K562 (cell line): ENCODE results near the genes MED19, CTNND1 and OSBP.

GRCh38 chr11:57660772-57661405 is 3.3 kb downstream of the CLP1 start:
- RAMPAGE, long total RNA: no peak
- RRBS: no CpG with 5 or more reads among the region's 16 CpGs
PRO-cap:
- standard: no peak
- CoPRO, capped RNA only, 2 experiments: no peak in any of the 2 experiments
- CoPRO, capped and uncapped RNA, 2 experiments: no peak in any of the 2 experiments
- CoPRO, uncapped RNA only, 2 experiments: no peak in any of the 2 experiments
CAGE:
- cytosol, long polyA plus RNA: no peak
- long polyA plus RNA: no peak
- nucleolus, long total RNA: no peak
- nucleus, long polyA plus RNA: no peak

DNA sequence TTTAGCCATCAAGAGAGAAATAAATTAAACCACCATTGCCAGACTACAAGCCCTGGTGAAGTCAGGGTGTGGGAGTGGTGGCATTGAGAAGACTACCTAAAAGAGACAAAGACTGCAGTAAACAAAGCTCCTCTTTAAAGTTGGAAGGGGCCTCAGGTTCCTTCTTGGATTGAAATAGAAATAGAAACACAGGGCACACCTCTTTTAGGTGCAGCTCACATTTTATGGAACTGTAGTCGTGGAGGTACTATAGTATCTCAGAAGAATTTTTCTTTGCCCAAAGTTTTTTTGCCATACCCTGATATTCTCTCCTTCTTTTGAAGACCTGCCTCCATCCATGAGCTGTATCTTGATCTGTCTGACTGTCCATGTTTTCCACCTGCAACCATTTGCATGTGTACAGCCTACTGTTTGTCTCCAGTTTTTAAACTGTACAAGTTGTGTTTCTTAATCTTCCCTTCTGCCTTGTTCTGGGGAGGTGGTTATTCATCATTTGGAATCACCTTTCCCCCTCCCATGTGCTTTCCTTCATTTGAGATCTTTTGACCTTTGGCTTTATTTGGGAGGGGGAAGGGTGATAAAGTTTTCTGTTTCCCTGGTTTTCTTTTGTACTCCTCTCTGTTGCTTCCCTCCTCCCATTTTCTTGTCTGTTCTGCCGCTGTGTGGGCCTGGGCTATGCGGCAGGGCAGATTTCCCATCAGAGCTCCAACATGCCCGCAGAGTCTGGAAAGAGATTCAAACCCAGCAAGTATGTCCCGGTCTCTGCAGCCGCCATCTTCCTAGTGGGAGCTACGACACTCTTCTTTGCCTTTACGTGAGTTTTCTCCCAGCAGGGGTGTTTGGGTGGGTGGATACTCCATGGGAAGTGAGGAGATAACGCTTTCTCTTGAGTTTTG is 4.7 kb downstream of the ZDHHC5 start:
- RAMPAGE, long total RNA: no peak
- RRBS: no CpG with 5 or more reads among the region's 9 CpGs
PRO-cap:
- standard: no peak
- CoPRO, capped RNA only, 2 experiments: no peak in any of the 2 experiments
- CoPRO, capped and uncapped RNA, 2 experiments: no peak in any of the 2 experiments
- CoPRO, uncapped RNA only, 2 experiments: peak in 1 of 2 experiments; most common plus-strand start position 304 of the sequence (in 1)
CAGE:
- cytosol, long polyA plus RNA: no peak
- long polyA plus RNA: no peak
- nucleolus, long total RNA: no peak
- nucleus, long polyA plus RNA: no peak

- RAMPAGE, long total RNA: start-site peak on the minus strand at chr11:57712020-57712054, 17 and 18 reads in 2 replicates; start-site peak on the minus strand at chr11:57712215-57712221, 35 and 43 reads in 2 replicates
- RRBS: no CpG with 5 or more reads among the region's 52 CpGs
PRO-cap:
- standard: bidirectional peak, plus-strand start at chr11:57711968, minus-strand start at chr11:57711615; bidirectional peak, plus-strand start at chr11:57712597, minus-strand start at chr11:57712212
- CoPRO, capped RNA only, 2 experiments: peak in 2 of 2 experiments; most common minus-strand start chr11:57712212 (in 2)
- CoPRO, capped and uncapped RNA, 2 experiments: peak in 2 of 2 experiments; most common plus-strand start chr11:57712371 (in 1); most common minus-strand start chr11:57712212 (in 2)
- CoPRO, uncapped RNA only, 2 experiments: peak in 2 of 2 experiments; most common plus-strand start chr11:57712321 (in 1); most common minus-strand start chr11:57712120 (in 1)
CAGE:
- cytosol, long polyA plus RNA: no peak
- long polyA plus RNA: start-site peak on the minus strand at chr11:57712021-57712041, 17 and 21 reads in 2 replicates; start-site peak on the minus strand at chr11:57712200-57712244, 64 and 99 reads in 2 replicates
- nucleolus, long total RNA: no peak
- nucleus, long polyA plus RNA: start-site peak on the minus strand at chr11:57712015-57712044, 37 and 16 reads in 2 replicates; start-site peak on the minus strand at chr11:57712180-57712244, 53 and 71 reads in 2 replicates
These were observed at the start of gene MED19 for GRCh38 chr11:57711495-57712431. Gene MED19 (minus strand): TSS chr11:57712215.

DNA sequence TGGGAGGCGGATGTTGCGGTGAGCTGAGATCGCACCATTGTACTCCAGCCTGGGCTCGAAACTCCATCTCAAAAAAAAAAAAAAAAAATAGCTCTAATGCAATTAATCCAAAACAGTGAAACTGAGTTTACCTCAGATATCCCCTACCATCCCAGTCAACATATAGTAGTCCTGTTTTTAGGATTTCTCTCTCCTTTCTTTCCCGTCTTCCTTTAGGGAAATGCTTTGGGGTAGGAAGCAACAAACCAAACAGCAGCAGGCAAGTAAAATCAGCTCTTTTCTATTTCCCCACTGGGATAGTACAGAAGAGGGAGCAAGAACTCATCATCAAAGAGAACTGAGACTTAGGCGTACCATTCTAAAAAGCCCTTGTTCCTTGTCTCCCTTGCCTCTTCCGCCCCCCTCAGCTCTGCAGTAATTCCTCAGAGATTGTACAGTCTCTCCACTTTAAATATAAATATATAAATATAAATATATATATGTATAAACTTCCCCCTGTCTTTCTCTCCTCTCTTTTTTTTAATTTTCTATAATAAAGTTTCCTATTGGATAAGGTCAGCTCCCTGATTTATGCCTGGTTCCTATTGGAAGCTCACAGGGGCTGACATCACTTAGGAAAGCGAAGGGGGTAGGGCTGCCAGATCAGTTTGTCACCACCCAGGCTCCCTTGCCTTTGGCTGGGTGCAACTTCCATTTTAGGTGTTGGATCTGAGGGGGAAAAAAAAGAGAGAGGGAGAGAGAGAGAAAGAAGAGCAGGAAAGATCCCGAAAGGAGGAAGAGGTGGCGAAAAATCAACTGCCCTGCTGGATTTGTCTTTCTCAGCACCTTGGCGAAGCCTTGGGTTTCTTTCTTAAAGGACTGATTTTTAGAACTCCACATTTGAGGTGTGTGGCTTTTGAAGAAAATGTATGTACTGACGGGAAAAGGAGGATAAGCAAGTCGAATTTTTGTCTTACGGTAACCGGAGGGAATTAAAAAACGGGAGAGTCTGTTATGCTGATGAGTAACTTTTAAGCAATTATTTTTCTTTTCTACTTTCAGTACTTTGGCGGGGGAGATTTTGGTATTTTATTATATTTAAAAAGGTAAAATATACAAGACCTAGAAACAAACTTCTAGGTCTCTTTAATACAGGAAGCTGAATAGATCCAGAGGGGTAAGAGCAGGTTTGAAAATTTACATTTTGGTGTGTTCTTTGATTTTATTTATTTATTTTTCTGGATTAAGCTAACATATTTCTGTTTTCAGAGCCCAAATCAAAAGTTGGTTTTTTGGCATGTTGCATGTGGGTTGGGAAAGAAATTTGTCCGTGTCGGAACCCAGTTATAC is at the start of gene CTNND1:
CTNND1 (plus strand) TSS at position 640 of the 1,329 bp plus-strand sequence.
- RAMPAGE, long total RNA: start-site peak on the plus strand centred at position 728 of the sequence, 112 bp wide, 1,057 and 250 reads in 2 replicates
- RRBS: no CpG with 5 or more reads among the region's 19 CpGs
PRO-cap:
- standard: bidirectional peak, plus-strand start at position 702 of the sequence, minus-strand start at position 521 of the sequence
- CoPRO, capped RNA only, 2 experiments: peak in 2 of 2 experiments; most common plus-strand start position 937 of the sequence (in 2); most common minus-strand start position 915 of the sequence (in 2)
- CoPRO, capped and uncapped RNA, 2 experiments: peak in 2 of 2 experiments; most common plus-strand start position 645 of the sequence (in 1); most common minus-strand start position 420 of the sequence (in 1)
- CoPRO, uncapped RNA only, 2 experiments: no peak in any of the 2 experiments
CAGE:
- cytosol, long polyA plus RNA: start-site peak on the plus strand centred at position 695 of the sequence, 112 bp wide, 1,499 and 758 reads in 2 replicates
- long polyA plus RNA: start-site peak on the plus strand centred at position 701 of the sequence, 96 bp wide, 1,107 and 853 reads in 2 replicates
- nucleolus, long total RNA: no peak
- nucleus, long polyA plus RNA: start-site peak on the plus strand centred at position 724 of the sequence, 65 bp wide, 261 and 314 reads in 2 replicates

GRCh38 chr11:57776026-57776578 is 14.5 kb downstream of the CTNND1 start:
- RAMPAGE, long total RNA: no peak
- RRBS: no CpG with 5 or more reads among the region's 4 CpGs
PRO-cap:
- standard: no peak
- CoPRO, capped RNA only, 2 experiments: no peak in any of the 2 experiments
- CoPRO, capped and uncapped RNA, 2 experiments: no peak in any of the 2 experiments
- CoPRO, uncapped RNA only, 2 experiments: no peak in any of the 2 experiments
CAGE:
- cytosol, long polyA plus RNA: no peak
- long polyA plus RNA: no peak
- nucleolus, long total RNA: no peak
- nucleus, long polyA plus RNA: no peak

- RAMPAGE, long total RNA: no peak
- RRBS: no CpG with 5 or more reads among the region's 5 CpGs
PRO-cap:
- standard: no peak
- CoPRO, capped RNA only, 2 experiments: no peak in any of the 2 experiments
- CoPRO, capped and uncapped RNA, 2 experiments: no peak in any of the 2 experiments
- CoPRO, uncapped RNA only, 2 experiments: no peak in any of the 2 experiments
CAGE:
- cytosol, long polyA plus RNA: no peak
- long polyA plus RNA: no peak
- nucleolus, long total RNA: no peak
- nucleus, long polyA plus RNA: no peak
These were observed 26.8 kb downstream of the CTNND1 start for GRCh38 chr11:57788073-57789041.

GRCh38 chr11:57822586-57823734 is 61.4 kb downstream of the CTNND1 start:
- RAMPAGE, long total RNA: no peak
- RRBS: no CpG with 5 or more reads among the region's 4 CpGs
PRO-cap:
- standard: no peak
- CoPRO, capped RNA only, 2 experiments: no peak in any of the 2 experiments
- CoPRO, capped and uncapped RNA, 2 experiments: no peak in any of the 2 experiments
- CoPRO, uncapped RNA only, 2 experiments: peak in 2 of 2 experiments; most common plus-strand start chr11:57822704 (in 1)
CAGE:
- cytosol, long polyA plus RNA: no peak
- long polyA plus RNA: no peak
- nucleolus, long total RNA: no peak
- nucleus, long polyA plus RNA: no peak

- RAMPAGE, long total RNA: no peak
- RRBS: no CpG with 5 or more reads among the region's 1 CpG
PRO-cap:
- standard: no peak
- CoPRO, capped RNA only, 2 experiments: no peak in any of the 2 experiments
- CoPRO, capped and uncapped RNA, 2 experiments: no peak in any of the 2 experiments
- CoPRO, uncapped RNA only, 2 experiments: no peak in any of the 2 experiments
CAGE:
- cytosol, long polyA plus RNA: no peak
- long polyA plus RNA: no peak
- nucleolus, long total RNA: no peak
- nucleus, long polyA plus RNA: no peak
These were observed 123.3 kb upstream of the OR9Q1 start for GRCh38 chr11:57900283-57900887.

- RAMPAGE, long total RNA: no peak
- RRBS: no CpG with 5 or more reads among the region's 1 CpG
PRO-cap:
- standard: no peak
- CoPRO, capped RNA only, 2 experiments: no peak in any of the 2 experiments
- CoPRO, capped and uncapped RNA, 2 experiments: no peak in any of the 2 experiments
- CoPRO, uncapped RNA only, 2 experiments: no peak in any of the 2 experiments
CAGE:
- cytosol, long polyA plus RNA: no peak
- long polyA plus RNA: no peak
- nucleolus, long total RNA: no peak
- nucleus, long polyA plus RNA: no peak
These were observed 11.8 kb upstream of the CNTF start for GRCh38 chr11:58610737-58611070.

GRCh38 chr11:58935036-58935610 is 4.2 kb upstream of the GLYATL1 start:
- RAMPAGE, long total RNA: no peak
- RRBS: no CpG with 5 or more reads among the region's 6 CpGs
PRO-cap:
- standard: no peak
- CoPRO, capped RNA only, 2 experiments: no peak in any of the 2 experiments
- CoPRO, capped and uncapped RNA, 2 experiments: no peak in any of the 2 experiments
- CoPRO, uncapped RNA only, 2 experiments: no peak in any of the 2 experiments
CAGE:
- cytosol, long polyA plus RNA: no peak
- long polyA plus RNA: no peak
- nucleolus, long total RNA: no peak
- nucleus, long polyA plus RNA: no peak

DNA sequence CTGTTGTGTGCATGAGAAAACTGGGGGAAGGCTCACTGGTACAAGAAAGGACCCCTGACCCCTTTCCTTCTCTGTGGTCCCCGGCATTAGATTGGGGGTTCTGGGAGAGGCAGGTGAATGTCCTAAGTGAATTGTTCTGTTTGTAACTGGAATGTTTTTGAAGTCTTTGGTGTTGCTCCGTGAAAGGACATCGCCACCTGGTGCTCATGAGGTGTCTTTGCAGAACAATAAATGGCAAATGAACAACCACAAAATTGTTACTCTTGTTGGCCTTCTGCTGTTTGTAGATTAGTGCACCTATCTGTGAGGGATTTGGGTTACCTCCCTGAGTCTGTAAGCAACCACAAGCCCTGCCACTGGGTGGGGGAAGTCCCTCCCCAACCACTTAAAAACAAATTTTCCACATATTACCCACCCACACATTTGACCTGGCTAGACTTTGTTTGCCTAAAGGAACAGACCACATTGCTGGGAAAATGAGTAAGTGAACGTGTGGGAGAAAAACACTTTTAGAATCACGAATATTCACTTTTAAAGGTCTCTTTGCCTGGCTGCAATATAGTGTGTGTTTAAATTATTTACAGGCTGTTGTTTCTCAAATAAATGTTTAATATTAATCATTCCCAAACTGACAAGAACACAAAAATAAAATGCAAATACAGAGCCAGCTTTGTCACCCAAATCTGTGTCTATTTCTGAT is 4.7 kb downstream of the MPEG1 start:
- RAMPAGE, long total RNA: no peak
- RRBS: no CpG with 5 or more reads among the region's 5 CpGs
PRO-cap:
- standard: no peak
- CoPRO, capped RNA only, 2 experiments: no peak in any of the 2 experiments
- CoPRO, capped and uncapped RNA, 2 experiments: no peak in any of the 2 experiments
- CoPRO, uncapped RNA only, 2 experiments: no peak in any of the 2 experiments
CAGE:
- cytosol, long polyA plus RNA: no peak
- long polyA plus RNA: no peak
- nucleolus, long total RNA: no peak
- nucleus, long polyA plus RNA: no peak

DNA sequence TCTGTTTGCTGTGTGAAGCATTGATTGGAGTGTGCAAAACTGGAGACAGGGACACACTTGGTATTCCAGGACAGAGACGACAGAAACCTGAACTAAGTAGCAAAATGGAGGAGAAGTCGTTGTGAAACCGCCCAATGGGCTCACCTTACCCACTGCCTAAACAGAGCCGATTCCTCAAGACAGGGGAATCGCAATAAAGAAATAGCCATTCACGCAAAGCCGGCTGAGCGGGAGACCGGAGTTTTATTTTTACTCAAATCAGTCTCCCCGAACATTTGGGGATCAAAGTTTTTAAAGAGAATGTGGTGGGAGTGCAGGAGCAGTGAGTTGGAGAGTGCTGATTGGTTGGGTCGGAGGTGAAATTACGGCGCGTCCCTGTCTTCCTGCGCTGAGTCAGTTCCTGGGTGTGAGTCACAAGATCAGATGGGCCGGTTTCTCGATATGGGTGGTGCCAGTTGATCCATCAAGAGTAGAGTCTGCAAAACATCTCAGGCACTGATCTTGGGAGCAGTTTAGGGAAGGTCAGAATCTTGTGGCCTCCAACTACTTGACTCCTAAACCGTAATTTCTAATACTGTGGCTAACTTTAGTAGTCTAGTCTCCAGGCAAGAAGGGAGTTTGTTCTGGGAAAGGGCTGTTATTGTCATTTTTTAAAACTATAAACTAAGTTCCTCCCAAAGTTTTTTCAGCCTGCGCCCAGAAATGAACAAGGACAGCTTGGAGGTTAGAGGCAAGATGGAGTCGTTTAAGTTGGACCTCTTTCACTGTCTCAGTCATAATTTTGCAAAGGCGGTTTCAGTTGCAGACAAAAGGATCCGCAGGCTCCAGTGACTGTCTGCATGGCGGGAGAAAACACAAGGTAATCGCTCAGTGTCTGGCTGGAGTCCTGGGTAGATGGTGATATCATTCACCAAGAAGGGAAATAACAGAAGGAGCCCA is 34.0 kb downstream of the OR4D9 start:
- RAMPAGE, long total RNA: no peak
- RRBS: no CpG with 5 or more reads among the region's 24 CpGs
PRO-cap:
- standard: bidirectional peak, plus-strand start at position 495 of the sequence, minus-strand start at position 277 of the sequence
- CoPRO, capped RNA only, 2 experiments: peak in 2 of 2 experiments; most common plus-strand start position 492 of the sequence (in 2); most common minus-strand start position 277 of the sequence (in 2)
- CoPRO, capped and uncapped RNA, 2 experiments: peak in 2 of 2 experiments; most common plus-strand start position 492 of the sequence (in 2); most common minus-strand start position 277 of the sequence (in 2)
- CoPRO, uncapped RNA only, 2 experiments: peak in 2 of 2 experiments; most common plus-strand start position 95 of the sequence (in 1); most common minus-strand start position 94 of the sequence (in 1)
CAGE:
- cytosol, long polyA plus RNA: no peak
- long polyA plus RNA: no peak
- nucleolus, long total RNA: no peak
- nucleus, long polyA plus RNA: no peak

DNA sequence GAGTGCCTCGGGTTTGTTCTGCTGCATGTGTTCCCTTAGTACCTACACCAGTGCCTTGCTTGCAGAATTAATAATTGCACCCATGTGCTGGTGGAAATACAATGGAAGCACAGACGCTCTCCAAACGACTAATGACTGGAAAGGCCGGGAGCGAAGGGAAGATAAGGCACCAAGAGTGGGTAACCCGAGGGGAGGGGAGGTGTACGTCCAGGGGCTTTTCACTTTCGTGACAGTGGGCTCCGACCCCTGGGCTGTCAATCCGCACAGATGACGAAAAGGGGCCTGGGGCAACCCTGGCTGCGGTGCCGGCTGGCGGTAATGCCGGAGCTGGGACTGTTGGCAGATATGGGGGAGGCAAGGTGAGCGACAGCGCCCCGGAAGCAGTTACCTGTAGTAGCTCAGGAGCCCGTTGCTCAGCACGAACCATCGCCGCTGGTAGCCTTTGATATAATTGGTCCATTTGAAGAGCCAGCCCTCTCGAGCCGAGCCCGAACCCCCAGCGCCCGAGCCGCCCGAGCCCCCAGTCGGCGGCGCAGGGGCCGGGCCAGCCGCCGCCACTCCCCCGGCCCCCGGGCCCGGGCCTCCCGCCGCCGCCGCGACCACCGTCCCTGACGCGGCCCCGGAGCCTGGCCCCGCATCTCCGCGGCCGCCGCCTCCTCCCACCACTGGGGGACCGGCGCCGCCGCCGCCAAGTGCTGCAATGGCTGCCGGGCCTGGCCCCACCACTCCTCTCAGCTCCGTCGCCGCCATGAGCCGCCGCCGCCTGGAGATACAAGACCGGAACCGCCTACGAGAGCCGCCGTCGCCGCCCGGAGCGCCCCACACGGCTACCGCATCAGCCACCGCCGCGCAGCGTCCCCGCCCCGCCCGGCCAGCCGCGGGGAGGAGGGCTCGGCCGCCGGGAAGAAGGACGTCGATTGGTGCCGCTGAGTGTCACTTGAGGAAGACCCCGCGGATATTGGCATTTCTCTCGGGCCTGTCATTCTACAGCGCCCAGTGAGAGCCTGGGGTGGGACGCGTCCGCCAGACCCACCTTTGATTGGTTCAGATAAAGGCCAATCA is at the start of gene OSBP:
OSBP (minus strand) TSS at position 860 of the 1,062 bp plus-strand sequence.
- RAMPAGE, long total RNA: no peak
- RRBS: 2% methylated on average over 39 of the region's 97 CpGs
PRO-cap:
- standard: bidirectional peak, plus-strand start outside the sequence, minus-strand start at position 765 of the sequence
- CoPRO, capped RNA only, 2 experiments: peak in 2 of 2 experiments; most common plus-strand start position 772 of the sequence (in 1); most common minus-strand start position 785 of the sequence (in 2)
- CoPRO, capped and uncapped RNA, 2 experiments: peak in 2 of 2 experiments; most common plus-strand start position 445 of the sequence (in 1); most common minus-strand start position 442 of the sequence (in 1)
- CoPRO, uncapped RNA only, 2 experiments: peak in 2 of 2 experiments; most common plus-strand start position 485 of the sequence (in 1); most common minus-strand start position 449 of the sequence (in 2)
CAGE:
- cytosol, long polyA plus RNA: start-site peak on the minus strand centred at position 829 of the sequence, 82 bp wide, 133 and 212 reads in 2 replicates
- long polyA plus RNA: start-site peak on the minus strand centred at position 748 of the sequence, 488 bp wide, 198 and 92 reads in 2 replicates
- nucleolus, long total RNA: no peak
- nucleus, long polyA plus RNA: start-site peak on the minus strand centred at position 797 of the sequence, 84 bp wide, 49 and 68 reads in 2 replicates

DNA sequence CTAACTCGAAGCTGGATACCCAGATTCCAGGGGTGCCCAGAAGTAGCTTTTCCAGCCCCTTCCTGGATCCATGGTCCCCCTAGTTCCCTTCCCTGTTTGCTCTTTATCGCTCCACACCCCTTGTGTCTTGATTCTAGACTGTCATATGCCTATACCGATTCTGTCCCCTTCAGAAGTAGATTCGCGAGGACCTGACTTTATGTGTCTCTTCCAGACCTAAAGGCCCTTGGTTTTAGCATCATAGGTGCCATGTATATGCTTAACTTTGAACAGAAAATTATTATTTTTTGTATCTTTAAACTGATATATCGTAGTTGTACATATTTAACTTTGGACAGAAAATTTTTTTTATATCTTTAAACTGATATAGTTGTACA is 1.1 kb upstream of the OSBP start:
- RAMPAGE, long total RNA: no peak
- RRBS: no CpG with 5 or more reads among the region's 6 CpGs
PRO-cap:
- standard: unidirectional peak, minus-strand start at position 126 of the sequence
- CoPRO, capped RNA only, 2 experiments: no peak in any of the 2 experiments
- CoPRO, capped and uncapped RNA, 2 experiments: no peak in any of the 2 experiments
- CoPRO, uncapped RNA only, 2 experiments: no peak in any of the 2 experiments
CAGE:
- cytosol, long polyA plus RNA: no peak
- long polyA plus RNA: no peak
- nucleolus, long total RNA: no peak
- nucleus, long polyA plus RNA: no peak

DNA sequence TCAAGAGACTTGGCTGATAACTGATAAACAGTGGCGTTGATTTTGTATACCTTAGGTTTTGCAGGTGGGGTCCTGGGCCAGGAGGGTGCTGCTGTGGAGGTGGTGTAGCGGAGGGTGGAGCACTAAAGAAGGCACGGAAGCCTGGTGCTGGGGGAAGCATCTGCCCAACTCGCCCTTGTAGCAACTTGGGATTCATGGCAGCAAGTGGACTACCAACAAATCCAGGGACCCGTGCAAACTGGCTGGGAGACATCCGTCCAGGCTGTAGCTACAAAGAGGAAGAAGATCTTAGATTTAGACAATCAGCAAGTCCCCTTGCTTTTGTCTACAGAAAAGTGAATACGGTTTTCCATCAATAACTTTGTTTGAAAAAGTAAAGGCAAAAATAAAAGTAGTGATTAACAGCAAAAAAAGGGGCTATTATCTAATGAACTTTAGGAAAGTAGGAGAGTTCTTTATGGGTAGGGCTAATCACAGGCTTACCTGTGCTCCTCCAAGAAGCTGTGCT is 13.3 kb downstream of the PATL1 start:
- RAMPAGE, long total RNA: no peak
- RRBS: no CpG with 5 or more reads among the region's 7 CpGs
PRO-cap:
- standard: no peak
- CoPRO, capped RNA only, 2 experiments: no peak in any of the 2 experiments
- CoPRO, capped and uncapped RNA, 2 experiments: no peak in any of the 2 experiments
- CoPRO, uncapped RNA only, 2 experiments: no peak in any of the 2 experiments
CAGE:
- cytosol, long polyA plus RNA: no peak
- long polyA plus RNA: no peak
- nucleolus, long total RNA: no peak
- nucleus, long polyA plus RNA: no peak

DNA sequence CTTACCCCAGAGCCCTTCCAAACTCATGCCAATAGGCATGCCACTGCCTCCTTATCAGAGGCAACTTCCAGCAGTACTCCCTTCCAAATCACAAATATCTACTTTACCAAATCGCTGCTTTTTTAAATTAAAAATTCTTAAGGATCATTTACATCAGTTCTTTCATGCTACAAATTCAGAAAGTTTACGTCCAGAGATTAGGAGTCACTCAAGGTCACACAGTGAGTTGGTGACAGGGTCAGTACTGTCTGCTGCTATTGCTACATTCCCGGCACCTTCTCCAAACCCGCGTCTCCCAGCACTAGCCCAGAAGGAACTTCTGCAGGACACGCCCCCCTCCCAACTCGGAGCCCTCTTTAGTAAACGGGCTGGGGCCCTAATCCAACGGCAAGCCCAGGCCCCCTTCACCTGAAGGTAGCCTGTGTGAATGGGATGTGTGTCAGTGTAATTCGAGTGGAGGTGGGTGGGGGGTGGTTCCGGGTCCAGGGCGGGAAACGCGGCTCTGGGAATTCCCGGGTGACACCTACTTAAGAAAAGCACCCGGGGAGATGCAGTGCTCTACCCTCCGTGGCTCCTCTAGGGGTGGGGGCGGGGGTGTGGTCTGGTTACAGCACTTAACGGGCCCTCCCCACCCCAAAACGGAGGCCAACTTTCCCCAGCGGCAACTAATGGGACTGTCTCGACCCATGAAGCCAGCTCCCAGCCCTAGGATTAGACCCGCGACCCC is 663 bp downstream of the PATL1 start:
- RAMPAGE, long total RNA: no peak
- RRBS: no CpG with 5 or more reads among the region's 24 CpGs
PRO-cap:
- standard: bidirectional peak, plus-strand start at position 636 of the sequence, minus-strand start at position 455 of the sequence
- CoPRO, capped RNA only, 2 experiments: no peak in any of the 2 experiments
- CoPRO, capped and uncapped RNA, 2 experiments: no peak in any of the 2 experiments
- CoPRO, uncapped RNA only, 2 experiments: no peak in any of the 2 experiments
CAGE:
- cytosol, long polyA plus RNA: no peak
- long polyA plus RNA: no peak
- nucleolus, long total RNA: no peak
- nucleus, long polyA plus RNA: no peak